Skeletal muscle satellite cell (primary cell): ENCODE measurements around a stretch of chrX.

DNA sequence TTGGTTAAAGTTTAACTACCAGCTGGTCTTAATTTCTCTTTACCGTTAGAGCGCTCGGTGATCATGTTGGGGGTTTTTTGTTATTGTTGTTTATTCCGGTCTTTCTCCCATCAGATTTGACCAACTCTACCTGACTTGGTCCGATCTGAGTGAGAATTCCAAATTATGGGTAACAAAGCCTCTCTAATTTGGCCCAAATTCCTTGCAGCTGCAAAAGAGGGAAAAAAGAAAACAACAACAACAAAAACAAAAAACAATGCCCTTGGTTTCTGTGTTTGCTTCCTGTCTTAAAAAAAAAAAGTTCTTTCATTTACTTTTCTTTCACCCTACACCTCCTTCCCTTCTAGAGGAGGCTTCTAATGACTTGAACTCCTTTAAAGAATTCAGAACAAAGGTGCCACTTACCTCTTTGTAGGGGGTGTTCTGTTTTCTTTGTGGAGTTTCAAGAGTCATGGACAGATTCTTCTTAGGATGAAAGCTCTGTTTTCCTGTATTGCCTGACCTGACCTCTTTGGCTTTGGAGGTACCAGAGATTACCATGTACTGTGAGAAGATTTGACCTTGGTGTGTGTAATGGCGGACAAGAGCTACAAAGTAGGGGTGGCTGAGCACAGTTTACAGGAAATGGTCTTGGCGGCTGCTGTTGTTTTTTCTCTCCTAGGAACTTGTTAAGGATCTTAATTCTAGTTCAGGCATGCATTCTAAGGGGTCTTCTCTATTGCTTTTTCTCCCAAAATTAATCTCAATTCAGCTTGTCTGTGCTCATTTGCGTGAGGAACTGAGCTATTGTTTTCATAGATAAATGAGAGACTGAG is 72.4 kb upstream of the S100G start:
- CAGE, long polyA plus RNA = no peak

- CAGE, long polyA plus RNA = no peak
Observed at GRCh38 chrX:16818372-16818891, 32.2 kb downstream of the TXLNG start.

DNA sequence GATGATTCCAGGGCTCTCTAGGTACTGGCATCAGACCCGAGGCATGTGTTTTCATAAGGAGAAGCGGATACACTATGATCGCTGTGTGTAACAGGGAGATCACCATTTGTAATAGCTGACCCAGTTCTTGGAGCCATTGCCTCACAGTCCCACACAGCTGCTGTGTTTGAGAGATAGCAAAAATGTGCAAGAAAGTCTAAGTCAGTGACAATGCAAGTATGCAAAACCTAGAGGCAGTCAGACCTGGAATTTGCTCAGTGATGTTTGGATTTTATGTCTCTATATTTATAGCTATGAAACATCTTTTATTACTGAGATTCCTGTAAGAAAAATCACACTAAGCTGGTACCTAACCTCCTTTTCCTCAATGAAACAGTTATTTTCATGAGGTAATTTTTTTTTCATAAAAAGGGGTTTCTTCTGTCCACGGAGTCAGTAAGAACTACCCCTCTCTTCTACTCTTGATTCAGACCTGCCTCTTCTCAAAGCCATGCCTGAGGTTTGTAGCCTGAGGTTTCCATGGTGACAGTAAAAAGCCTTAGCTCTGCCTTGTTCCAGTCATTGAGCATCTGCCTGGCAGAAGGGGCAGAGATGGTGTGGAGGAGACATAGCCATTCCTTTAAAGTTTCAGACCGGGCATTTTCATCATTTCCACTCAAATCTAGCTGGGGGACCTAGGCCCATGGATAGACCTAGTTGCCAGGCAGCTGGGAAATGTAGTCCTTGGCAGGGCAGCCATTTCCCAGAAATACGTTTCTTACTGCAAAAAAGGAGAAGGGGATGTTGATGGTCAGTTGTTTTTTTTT is 135.4 kb downstream of the REPS2 start:
- CAGE, long polyA plus RNA = no peak

DNA sequence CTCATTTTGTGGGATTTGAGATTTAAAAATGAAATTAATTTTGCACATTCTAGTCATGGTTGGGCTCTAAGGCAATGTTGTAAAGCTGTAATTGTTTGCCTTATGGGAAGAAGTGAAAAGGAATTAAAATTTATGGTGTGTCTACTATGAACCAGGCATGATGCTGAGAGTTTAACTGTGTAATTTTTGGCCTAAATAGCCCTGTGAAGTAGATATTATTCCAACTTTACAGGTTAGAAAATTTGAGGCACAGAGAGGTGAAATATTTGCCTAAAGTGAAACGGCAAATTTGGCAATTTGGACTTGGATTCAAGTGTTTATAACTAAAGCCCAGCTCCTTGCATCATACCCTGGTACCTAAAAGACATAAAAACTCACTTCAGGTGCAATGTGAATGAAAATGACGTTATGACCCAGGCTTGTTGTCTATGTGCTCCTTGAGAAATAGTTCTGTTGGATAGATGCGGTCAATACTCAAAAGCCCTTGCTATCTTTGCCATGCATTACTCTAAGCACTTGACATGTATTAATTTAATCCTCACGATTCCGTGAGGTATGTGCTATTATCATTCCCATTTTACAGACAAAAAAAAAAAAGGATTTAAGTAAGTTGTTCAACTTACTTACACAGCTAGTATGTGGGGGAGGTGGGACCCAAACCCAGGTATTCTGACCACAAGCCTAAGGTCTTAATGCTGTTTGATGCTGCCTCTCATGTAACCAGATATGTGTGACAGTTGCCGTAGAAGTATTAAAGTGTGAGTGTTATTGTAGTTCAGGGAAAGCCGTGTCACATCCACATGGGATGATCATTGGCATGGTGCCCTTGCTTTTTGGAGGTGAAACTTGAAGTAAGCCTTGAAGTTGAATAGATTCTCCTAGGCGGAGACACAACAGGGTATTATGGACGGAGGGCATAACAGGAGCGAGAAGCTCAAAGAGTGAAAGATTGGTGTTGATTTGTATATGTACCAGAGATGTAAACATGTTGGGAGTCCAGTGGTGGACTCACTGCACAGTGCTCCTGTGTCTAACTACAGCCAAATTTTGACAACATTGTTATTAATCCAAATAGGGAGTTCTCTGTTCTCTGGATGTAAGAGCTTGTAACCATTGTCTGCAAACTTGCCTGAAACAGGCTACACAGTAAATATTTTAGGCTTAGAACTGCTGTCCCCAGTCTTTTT is 3.0 kb downstream of the SCML1 start:
- CAGE, long polyA plus RNA = no peak

DNA sequence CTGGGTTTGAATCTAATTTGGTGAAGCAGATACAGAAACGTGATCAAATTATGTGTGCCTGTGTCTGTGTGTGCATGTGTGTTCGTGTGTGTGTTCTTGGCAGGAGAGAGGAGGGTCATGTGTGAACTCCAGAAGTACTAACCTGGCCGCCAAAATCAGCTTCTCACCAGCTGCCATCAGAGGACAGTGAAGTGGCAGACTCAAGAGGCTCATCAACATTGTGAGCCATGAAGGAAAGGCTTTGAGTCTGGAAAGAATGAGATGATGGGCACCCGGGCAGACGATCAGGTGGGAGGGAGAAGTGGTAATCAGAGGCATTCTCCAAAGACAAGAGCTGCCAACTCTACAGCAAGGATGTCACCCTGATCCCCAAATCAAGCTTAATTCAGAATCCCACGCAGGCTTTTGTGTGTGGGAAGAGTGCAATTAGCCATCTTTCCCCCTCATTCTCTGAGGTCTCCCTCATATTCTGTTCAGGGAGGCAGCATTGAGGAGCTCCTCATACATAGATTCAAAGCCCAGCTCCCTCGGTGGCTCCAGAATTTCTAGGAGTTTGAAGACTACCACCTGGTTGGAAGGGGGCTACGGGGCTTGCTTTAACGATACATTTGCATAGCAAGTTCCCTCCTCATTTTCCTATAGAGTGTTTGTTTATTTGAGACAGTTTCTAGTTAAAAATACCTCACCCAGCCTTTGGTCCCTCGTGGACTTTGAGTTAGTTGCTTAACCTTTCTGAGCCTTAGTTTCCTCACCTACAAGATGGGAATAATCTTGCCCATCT is 4.1 kb downstream of the RAI2 start:
- CAGE, long polyA plus RNA = no peak

- CAGE, long polyA plus RNA = no peak
Observed at GRCh38 chrX:18640571-18641171, 31.2 kb downstream of the RS1 start.

DNA sequence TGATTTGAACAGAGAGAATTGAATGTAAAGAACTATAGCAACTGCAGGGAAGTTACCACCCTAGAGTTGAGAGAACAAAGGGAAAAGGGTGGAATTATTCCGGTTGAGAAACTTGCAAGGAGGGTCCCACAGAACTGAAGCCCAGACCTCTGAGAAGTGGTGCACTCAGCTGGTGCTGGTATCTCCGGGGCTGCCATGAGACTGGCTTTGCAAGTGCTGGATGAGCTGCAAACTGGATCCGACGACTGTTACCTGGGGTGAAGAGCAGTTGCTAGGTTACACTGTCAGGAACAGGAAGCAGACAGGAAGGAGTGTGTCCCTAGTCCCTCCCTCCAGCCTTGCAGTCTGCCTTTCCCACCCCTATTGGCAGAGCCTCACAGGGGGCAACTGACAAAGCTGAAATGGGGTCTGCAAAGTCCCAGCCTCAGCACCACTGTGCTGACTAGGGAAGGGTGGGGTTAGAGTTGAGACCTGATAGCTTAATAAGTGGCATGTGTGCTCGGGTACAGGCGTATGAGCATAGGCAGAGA is 17.8 kb downstream of the PPEF1 start:
- CAGE, long polyA plus RNA = no peak

GRCh38 chrX:19122810-19123362 is 618 bp upstream of the ADGRG2 start:
- CAGE, long polyA plus RNA = no peak

GRCh38 chrX:19682849-19683413 is 167.6 kb upstream of the MAP3K15 start:
- CAGE, long polyA plus RNA = no peak

GRCh38 chrX:19799548-19800287 is 87.7 kb downstream of the SH3KBP1 start:
- CAGE, long polyA plus RNA = no peak

DNA sequence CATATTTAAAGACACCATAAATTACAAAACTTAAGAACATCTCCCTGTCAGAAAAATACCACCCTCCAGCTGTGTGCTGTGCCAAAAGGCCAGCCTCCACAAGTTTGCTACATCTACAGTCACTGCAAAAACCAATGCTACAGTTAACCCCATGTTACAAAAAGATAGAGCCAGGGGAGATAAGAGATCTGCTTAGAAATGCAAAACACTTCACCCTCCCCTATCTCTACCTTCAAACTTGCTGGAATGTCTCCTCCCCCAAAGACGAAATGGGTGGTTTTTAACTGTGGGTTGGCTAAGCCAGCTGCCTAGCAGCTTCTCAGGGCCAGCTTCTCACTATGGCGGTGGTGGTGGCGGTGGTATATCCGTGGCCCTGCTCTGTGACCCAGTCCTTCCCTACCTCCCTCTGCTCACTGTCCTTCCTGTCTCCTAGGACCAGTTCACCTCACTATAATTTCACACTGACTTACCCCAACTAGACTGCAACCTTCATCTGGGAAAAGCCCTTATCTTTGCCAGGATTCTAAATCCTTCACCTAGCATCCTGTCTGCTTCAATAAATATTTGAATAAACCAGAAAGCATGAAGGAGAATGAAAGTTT is 46.5 kb downstream of the SH3KBP1 start:
- CAGE, long polyA plus RNA = no peak

- CAGE, long polyA plus RNA = no peak
Observed at GRCh38 chrX:19883934-19884682, 3.3 kb downstream of the SH3KBP1 start.

- CAGE, long polyA plus RNA = no peak
Observed at GRCh38 chrX:19944853-19945579, 45.8 kb downstream of the BCLAF3 start.

GRCh38 chrX:19964793-19965811 is 25.8 kb downstream of the BCLAF3 start:
- CAGE, long polyA plus RNA = no peak

- CAGE, long polyA plus RNA = no peak
Observed at GRCh38 chrX:19986677-19986876, 4.3 kb downstream of the BCLAF3 start.

GRCh38 chrX:20056612-20057079 is 60.1 kb downstream of the MAP7D2 start:
- CAGE, long polyA plus RNA = no peak

- CAGE, long polyA plus RNA = no peak
Observed at GRCh38 chrX:20188864-20189664, 47.4 kb upstream of the EIF1AX start.

- CAGE, long polyA plus RNA = no peak
Observed at GRCh38 chrX:20252076-20252972, 14.4 kb downstream of the RPS6KA3 start.

DNA sequence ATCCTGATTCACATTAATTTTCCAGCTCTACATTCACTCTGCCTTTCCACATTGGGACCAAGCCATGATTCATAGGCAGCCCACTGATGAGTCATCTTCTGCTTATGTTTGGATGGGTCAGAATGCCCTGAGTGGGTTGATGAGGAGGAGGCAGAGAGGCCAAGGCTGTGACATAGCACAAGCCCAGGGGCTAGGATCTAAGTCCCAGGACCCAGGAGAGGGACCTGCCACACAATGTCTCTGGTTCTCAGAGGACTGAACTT is 247.7 kb upstream of the RPS6KA3 start:
- CAGE, long polyA plus RNA = no peak

- CAGE, long polyA plus RNA = no peak
Observed at GRCh38 chrX:20547474-20548027, 280.8 kb upstream of the RPS6KA3 start.